Metastatic Breast Carcinoma in the Ovary (tissue), 3 donors: ENCODE measurements around a stretch of chr2.

DNA sequence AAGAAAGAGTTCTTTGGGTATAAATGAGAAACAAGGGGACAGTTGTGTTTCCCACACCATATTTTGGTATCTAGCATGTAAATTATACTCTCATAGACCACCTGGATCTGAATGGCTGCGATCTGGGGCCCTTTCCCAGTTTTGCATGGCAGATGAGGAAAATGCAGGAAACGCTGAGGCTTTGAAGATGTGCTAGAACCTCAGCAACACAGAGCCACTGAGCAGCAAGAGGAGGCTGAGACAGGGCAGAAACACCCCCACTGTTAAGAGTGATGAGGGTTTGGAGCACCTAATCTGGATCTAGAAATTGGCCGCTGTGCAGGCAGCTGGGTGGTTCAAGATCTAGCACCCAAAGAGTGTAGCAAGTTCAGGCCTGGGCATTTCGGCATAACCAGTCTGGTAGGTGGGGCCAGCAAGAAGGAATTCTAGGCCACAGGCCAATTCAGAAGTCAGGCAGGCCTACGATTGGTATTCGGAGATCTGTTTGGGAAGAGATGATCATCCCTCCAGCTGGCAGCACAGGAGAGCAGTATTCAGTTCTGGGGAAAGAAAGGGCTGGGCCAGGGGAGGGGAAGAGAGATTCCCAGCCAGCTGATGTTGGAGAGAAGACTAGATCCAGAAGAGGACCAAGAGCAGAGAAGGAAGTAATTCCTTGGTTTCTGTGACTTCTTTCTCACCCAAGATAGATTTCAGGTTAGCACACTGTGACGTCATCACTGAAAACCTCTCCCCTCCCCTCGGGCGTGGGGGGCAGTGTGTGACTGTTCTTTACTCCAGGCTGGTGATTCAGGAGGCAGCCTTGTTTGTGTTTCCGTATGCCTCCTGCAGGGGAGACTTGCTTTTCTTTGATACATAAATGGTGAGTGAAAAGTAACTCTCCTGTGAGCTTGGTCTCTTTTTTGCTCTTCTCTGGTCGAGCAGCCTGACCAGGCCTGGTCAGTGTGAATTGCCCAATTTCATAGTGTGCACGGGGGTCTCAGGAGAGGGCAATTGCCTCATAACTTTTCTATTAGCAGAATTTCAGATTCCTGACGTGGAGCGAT, 60.9 kb downstream of the MEIS1 start:
- PRO-cap, 3 experiments: peak in 1 of 3 experiments; most common plus-strand start position 440 of the sequence (in 1); most common minus-strand start position 360 of the sequence (in 1)

DNA sequence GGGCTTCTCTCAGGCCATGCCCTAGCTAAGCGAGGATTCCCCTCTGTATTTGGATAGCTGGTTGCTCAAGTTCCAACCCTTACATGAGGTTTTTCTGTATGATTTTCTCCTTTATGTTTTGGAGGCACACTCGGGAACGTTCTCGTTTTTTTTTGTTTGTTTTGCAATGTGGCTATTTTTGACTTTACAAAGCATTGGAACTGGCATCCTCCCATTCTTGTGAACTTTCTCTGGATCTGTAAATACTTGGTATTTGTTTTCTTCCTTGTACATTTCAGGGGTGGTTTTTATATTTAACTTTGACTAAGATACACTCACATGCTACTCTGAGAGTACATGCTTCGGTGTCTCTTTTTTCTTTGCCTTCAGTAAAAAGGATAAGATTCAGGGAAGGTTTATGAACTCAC, 61.7 kb downstream of the MEIS1 start:
- PRO-cap, 3 experiments: peak in 1 of 3 experiments; most common minus-strand start position 85 of the sequence (in 1)

DNA sequence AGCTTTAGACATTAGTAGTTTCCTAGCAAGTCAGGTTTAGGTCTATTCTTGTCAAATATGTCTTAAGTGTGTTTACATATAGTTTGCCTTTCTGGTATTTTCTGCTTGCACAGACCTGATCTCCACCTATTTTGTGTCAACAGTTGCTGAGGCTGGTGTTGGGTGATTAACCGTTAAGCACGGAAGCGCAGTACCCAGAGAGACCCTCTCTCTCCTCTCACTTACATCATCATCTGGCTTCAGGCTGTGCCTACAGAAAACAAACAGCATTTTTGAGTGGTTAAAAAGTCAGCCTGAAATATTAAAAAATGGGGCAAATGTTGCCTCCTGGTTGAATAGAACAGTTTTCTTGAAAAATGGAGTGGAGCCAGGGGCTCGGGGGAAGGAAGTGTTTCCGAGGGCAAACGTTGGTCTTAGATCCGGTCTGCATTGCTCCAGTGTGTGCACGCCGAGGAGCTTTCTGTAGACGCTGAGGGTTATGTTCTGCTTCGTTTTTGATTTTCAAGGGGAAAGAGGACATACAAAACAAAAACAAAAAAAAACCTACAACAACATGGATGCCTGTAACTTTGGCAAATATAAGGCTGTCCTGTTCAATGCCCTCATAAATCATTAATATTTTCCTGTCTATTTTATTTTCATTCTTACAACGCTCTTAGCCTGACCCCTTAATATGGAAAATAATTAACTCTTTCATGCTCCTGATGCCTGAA, 120.8 kb downstream of the MEIS1 start:
- PRO-cap, 3 experiments: peak in 1 of 3 experiments; most common plus-strand start position 437 of the sequence (in 1)

- PRO-cap, 3 experiments: no peak in any of the 3 experiments
Measured at GRCh38 chr2:66687990-66688402, 253.1 kb downstream of the MEIS1 start.

GRCh38 chr2:67455258-67455603, 58.1 kb downstream of the ETAA1 start:
- PRO-cap, 3 experiments: no peak in any of the 3 experiments

GRCh38 chr2:67561352-67562140, 164.4 kb downstream of the ETAA1 start:
- PRO-cap, 3 experiments: no peak in any of the 3 experiments

- PRO-cap, 3 experiments: no peak in any of the 3 experiments
Measured at GRCh38 chr2:67772755-67773232, 290.0 kb downstream of the C1D start.

DNA sequence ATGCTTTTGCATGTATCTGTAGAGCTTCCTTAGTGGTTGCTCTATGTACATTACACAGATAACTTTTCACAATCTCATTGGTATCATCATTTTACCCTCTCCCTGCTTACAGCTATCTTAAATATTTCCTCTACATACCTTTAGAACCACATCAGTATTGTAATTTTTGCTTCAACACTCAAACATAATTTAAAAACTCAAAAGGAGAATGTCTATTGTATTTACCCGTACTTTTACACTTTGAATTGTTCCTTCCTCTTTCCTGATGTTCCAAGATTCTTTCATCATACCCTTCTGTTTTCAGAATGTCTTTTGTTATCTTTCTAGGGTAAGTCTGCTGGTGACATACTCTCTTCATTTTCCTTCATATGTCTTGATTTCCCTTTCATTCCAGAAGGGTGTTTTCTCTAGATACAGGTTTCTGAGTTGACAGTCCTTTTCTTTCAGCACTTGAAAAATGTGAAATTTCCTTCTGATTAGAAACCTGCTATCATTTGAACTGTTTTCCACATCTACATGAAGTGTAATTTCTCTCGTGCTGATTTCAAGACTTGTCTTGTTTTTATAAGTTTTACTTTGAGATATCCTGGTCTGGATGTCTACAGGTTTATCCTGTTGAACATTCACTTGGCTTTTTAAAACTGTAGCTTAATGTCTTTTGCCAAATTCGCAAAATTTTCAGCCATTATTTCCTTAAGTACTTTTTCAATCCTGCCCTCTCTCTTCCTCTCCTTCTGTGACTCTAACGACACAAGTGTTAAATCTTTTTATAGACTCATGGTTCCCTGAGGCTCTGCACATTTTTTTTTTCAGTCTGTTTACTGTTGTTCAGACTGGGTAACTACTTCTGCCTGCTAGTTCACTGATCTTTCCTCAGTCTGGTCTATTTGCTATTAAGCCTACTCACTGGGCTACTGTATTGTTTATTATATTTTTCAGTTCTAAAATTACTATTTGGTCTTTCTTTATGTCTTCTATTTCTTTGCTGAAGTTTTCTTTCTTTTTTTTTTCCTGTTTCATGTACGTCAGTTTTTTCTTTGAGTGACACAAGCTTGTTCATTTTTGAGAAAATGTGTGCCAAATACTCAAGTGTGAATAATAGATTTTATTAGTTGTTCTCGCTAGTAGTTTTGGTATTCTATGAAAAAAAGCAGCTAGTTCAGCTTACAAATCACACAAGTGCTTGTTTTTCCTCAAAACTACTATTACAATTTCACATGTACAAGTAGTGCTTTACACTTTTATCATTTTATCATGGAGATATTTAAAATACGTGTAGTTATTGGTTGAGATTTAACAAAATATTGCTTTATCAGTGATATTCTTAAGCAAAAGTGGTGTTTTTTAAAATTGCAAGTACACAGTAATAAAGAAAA, 21.5 kb downstream of the PPP3R1 start:
- PRO-cap, 3 experiments: peak in 1 of 3 experiments; most common plus-strand start position 876 of the sequence (in 1); most common minus-strand start position 744 of the sequence (in 1)

DNA sequence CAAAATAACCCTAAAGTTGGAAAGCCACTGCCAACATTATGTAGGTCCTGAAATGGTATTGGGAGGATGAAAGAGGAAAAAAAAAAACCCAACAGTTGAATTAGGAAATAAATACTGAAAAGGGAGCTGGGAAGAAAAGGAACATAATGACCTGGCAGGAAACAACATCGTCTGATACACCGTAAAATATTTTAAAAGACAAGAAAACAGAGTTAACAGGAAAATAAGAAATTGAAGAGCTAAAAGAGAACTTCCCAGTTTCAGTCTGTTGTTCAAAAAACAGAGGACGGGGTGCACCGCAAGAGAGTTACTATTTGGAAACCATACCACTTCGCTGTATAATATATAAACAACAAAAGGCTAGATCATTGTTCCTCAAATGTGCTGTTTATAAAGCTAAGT, 2.3 kb downstream of the PPP3R1 start:
- PRO-cap, 3 experiments: no peak in any of the 3 experiments

DNA sequence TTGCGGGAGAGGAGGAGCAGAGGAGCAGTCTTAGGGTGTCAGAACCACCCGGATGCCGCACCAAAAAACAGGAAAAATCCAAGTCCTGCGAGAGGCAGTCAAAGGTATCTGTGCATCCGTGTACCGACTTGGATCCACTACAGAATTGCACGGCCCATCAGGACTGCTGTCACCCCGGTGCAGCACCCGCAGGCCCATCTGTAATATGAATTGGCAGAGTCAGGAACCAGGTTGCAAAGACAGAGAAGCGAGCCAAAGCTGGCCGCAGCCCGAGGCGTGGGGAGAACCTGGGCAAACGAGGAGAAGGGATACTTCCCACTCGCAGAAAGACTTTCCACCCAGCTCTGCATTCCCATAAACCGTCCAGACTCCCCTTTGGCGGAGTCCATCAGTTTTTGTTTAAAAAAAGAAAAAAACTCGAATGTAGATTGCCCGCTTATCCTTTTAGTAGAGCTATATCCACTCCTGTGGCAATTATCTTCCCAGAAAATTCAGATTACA, 658 bp upstream of the PPP3R1 start:
- PRO-cap, 3 experiments: no peak in any of the 3 experiments

GRCh38 chr2:68287395-68287885, 32.3 kb downstream of the CNRIP1 start:
- PRO-cap, 3 experiments: no peak in any of the 3 experiments

DNA sequence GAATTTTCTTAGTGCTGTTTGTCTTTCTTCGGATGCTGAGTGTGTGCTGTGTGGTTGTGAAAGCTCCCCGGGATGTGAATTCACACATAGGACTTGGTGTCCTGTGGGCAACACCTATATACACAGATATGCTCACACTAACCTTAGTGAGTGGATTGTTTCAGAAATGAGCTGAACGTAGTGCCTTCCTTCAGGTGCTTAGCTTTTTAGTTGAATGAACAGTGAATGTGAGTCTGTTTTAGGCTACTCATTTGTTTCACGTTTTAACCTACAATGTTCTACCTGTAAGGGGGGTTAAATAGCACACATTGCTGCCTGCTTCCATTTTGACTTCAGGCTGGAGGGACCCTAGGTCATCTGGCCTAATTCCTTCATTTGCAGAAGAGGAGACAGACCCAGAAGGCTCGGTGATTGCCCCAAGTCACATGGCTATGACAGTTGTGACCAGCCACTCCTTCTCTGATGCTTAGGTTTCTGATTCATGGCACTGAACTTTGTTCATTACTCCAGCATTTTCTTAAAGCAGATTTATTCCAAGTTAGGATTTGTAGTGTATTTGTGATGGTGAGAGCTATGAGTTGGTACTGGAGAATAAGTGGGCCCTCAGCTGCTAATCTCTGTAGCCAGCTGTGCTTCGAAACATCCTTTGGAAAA, 1.1 kb downstream of the PLEK start:
- PRO-cap, 3 experiments: peak in 1 of 3 experiments; most common minus-strand start position 359 of the sequence (in 1)

- PRO-cap, 3 experiments: no peak in any of the 3 experiments
Measured at GRCh38 chr2:68420130-68420560, 46.9 kb downstream of the FBXO48 start.

- PRO-cap, 3 experiments: no peak in any of the 3 experiments
Measured at GRCh38 chr2:68426557-68426723, 40.7 kb downstream of the FBXO48 start.

DNA sequence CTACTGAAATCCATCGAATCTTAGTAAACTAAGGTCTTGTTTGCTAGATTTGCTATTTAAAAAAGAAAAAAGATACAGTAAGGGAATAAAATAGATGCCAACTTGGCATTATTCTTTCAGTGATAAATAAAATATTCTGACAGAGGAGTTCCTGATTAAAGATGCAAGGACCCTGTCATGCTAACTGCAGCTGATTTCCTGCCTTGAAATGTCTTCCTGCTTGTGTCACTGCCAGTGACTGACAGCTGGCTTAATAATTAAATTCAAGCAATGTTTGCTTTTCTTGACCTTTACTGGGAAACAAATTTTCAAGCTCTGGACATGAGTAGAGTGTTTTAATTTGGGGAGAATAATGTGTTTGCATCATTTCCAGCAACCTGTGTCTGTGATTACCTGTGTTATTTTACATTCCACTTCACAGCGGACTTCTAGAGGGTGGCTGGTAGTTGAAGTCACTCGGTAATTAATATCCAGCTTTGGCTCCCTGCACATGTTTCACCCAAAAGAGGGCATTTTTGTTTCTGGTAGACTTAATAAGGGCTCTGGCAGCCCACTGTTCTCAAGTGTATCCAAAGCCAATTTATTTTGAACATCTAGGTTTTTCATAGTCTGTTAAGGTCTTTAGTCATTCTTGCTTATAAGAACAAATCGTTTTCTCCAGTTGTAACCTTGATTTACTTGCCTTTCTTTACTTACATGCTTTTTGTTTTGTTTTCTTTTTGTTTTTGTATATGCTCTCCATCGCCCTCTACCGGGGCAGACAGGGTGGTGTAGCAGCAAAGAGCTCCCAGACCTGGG, 48.6 kb upstream of the PROKR1 start:
- PRO-cap, 3 experiments: no peak in any of the 3 experiments

DNA sequence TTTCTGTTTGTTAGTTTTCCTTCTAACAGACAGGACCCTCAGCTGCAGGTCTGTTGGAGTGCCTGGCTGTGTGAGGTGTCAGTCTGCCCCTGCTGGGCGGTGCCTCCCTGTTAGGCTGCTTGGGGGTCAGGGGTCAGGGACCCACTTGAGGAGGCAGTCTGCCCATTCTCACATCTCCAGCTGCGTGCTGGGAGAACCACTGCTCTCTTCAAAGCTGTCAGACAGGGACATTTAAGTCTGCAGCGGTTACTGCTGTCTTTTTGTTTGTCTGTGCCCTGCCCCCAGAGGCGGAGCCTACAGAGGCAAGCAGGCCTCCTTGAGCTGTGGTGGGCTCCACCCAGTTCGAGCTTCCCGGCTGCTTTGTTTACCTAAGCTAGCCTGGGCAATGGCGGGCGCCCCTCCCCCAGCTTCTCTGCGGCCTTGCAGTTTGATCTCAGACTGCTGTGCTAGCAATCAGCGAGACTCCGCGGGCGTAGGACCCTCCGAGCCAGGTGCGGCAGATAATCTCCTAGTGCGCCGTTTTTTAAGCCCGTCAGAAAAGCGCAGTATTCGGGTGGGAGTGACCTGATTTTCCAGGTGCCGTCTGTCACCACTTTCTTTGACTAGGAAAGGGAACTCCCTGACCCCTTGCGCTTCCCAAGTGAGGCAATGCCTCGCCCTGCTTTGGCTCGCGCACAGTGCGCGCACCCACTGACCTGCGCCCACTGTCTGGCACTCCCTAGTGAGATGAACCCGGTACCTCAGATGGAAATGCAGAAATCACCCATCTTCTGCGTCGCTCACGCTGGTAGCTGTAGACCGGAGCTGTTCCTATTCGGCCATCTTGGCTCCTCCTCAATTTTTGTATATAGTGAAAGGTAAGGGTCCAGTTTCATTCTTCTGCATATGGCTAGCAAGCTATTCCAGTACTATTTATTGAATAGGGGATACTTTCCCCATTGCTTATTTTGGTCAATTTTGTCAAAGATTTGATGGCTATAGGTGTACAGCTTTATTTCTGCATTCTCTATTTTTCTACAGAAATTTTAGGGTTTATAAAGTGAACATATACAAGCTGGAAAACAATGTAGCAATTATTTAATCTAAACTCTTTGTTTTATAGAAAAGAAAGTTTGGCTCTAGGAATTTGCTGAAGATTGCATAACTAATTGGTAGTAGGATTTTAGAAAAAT, 36.2 kb downstream of the PROKR1 start:
- PRO-cap, 3 experiments: no peak in any of the 3 experiments

- PRO-cap, 3 experiments: no peak in any of the 3 experiments
Measured at GRCh38 chr2:68776656-68777151, 42.1 kb downstream of the ARHGAP25 start.

DNA sequence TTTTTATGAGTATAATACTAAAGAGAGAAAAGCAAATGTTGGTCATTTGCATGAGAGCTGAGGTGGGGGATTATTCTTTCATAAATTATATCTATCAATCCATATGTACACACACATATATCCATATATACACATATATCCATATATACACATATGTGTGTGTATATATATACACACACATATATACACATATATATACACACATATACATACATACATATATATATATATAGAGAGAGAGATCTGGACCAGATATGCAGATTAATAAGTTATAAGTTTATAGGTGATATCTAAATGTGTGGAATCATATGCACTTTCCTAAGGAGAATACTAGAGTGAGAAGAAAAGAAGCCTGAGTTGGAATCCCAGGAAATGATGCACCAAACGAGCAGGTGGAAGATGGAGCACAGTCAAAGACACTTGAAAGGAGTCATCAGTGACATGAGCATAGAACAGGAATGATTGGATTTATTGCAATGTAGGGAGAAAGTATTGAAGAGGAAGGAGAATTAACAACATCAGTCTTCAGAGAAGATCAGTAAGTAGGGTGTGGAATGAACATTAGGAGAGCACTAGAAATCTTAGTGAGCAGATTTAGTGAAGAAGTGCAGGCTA, 68.3 kb downstream of the ARHGAP25 start:
- PRO-cap, 3 experiments: no peak in any of the 3 experiments

- PRO-cap, 3 experiments: no peak in any of the 3 experiments
Measured at GRCh38 chr2:68828481-68828866, 42.7 kb downstream of the BMP10 start.

DNA sequence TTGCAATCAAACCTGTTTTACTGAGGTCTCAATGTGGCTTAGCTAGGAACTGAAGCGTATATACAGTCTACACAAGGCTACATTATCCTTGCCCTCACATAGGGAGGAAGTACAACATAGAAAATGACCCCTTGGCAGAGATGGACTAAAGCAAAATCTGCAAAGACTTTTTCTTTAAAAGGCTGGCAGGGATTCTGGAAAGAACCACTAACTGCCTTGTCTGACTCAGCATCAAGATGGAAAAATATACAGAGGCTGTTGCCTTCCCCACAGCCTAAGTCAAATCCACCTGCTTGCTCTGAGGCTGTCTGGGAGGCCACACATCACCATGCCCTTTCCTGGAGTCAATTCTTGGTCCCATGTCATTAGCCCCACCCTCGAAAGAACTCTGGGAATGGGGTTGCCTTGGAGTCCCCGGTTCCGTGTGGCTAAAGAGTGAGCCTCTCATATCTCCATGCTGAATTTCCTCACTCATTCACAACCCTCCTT, 39.6 kb downstream of the BMP10 start:
- PRO-cap, 3 experiments: no peak in any of the 3 experiments